Body of pancreas (tissue), 2 donors: ENCODE results near the gene GSTP1.

DNA sequence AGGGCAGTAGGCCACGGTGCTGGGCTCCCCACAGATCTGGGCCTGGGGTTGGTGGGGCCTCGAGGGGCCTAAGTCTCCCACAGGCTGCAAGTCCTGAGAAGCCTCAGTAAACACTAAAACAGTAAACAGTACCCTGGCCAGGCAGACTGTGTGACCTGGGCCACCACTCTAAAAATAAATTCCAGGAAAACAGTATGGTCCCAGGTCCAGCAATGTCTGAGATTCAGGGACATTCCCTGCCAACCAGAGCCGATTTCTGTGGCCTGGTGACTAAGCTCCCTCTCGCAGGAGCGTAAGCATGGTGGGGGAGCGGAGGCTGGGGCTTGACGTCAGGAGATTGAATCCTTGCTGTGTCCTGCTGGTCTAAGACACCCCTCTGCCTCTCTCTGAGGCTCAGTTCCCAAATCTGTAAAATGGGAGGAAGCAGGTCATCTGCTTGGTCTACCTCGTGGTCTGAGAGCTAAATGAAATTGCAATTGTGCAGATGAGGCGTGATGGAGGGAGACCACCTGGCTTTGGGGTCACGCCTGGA, 2.1 kb upstream of the RHOD start:
- PRO-cap, result no peak
- RAMPAGE, long total RNA, 2 experiments, result no peak in any of the 2 experiments

- PRO-cap, result no peak
- RAMPAGE, long total RNA, 2 experiments, result no peak in any of the 2 experiments
Measured at GRCh38 chr11:67056951-67058147, 702 bp downstream of the RHOD start.

- PRO-cap, result no peak
- RAMPAGE, long total RNA, 2 experiments, result no peak in any of the 2 experiments
Measured at GRCh38 chr11:67082163-67082547, 25.5 kb downstream of the RHOD start.

GRCh38 chr11:67253283-67253684, 13.0 kb upstream of the GRK2 start:
- PRO-cap, result no peak
- RAMPAGE, long total RNA, 2 experiments, result no peak in any of the 2 experiments

- PRO-cap, result no peak
- RAMPAGE, long total RNA, 2 experiments, result no peak in any of the 2 experiments
Measured at GRCh38 chr11:67272458-67272881, 6.2 kb downstream of the GRK2 start.

DNA sequence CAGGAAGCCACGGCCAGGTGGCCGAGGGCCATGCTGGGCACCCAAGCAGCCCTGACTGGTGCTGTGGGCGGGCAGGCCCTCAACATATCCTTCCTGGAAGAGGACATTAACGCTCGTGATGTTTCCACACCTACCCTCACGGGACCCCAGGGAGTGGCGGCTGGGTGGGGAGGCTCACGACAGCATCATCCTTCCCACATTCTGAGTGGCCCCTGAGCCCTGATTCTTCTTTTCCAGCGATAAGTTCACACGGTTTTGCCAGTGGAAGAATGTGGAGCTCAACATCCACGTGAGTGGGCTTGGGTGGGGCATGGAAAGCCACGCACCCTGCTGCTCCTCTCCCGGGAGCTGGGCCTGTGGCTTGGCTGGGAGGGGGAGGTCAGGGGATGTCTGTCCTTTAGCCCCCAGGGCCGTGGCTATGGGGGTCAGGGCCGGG, 8.6 kb upstream of the ANKRD13D start:
- PRO-cap, result no peak
- RAMPAGE, long total RNA, 2 experiments, result no peak in any of the 2 experiments

GRCh38 chr11:67317990-67318373, 14.7 kb downstream of the SSH3 start:
- PRO-cap, result no peak
- RAMPAGE, long total RNA, 2 experiments, result no peak in any of the 2 experiments

DNA sequence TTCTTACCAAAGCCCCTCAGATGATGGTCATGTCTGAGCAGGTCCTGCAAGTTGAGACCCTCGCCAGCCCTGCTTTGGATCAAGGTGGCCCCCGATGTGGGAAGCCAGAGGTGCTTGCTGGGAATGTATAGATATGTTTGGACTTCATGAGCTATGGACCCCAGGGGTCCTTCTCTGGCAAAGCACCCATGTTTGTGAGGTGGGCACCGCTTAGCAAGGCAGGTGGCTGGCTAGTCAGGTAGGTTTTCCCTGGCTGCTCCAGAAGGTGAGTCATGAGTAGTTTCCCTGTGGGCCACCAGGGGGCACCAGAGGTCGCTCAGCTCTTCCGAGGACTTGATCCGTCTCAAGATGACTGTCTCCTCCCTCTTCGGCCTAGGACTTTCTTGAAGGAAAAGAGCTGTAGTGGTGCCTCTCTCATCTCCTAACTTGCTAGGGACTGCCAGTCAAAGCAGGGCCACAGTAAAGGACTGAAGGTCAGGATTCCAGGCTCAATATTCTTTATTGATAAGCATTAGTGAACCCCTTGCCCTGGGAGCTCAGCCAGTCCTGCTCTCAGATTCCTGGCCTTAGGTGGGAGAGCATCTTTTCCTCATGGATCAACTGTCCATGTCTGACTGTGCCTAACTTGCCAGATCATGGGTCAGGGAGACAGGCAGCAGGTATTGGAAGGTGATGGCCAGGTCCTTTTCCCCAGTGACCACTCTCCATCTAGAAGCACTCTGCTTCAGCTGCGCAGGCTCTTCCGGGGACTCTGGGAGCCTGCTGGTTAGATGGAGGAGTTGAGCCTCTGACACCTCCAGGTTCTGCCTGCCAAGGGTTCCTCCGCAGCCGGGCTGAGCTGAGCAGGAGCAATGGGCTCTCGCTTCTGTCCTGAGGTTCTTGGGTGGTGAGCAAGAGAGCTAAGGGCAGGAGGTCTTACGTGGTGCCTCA, 2.0 kb downstream of the POLD4 start:
- PRO-cap, result no peak
- RAMPAGE, long total RNA, 2 experiments, result no peak in any of the 2 experiments

- PRO-cap, result unidirectional peak, plus-strand start at chr11:67372450; bidirectional peak, plus-strand start at chr11:67372700, minus-strand start at chr11:67372704; bidirectional peak, plus-strand start at chr11:67372755, minus-strand start at chr11:67372744
- RAMPAGE, long total RNA, 2 experiments, result no peak in any of the 2 experiments
Measured at GRCh38 chr11:67372291-67372815, 1.0 kb downstream of the CLCF1 start.

DNA sequence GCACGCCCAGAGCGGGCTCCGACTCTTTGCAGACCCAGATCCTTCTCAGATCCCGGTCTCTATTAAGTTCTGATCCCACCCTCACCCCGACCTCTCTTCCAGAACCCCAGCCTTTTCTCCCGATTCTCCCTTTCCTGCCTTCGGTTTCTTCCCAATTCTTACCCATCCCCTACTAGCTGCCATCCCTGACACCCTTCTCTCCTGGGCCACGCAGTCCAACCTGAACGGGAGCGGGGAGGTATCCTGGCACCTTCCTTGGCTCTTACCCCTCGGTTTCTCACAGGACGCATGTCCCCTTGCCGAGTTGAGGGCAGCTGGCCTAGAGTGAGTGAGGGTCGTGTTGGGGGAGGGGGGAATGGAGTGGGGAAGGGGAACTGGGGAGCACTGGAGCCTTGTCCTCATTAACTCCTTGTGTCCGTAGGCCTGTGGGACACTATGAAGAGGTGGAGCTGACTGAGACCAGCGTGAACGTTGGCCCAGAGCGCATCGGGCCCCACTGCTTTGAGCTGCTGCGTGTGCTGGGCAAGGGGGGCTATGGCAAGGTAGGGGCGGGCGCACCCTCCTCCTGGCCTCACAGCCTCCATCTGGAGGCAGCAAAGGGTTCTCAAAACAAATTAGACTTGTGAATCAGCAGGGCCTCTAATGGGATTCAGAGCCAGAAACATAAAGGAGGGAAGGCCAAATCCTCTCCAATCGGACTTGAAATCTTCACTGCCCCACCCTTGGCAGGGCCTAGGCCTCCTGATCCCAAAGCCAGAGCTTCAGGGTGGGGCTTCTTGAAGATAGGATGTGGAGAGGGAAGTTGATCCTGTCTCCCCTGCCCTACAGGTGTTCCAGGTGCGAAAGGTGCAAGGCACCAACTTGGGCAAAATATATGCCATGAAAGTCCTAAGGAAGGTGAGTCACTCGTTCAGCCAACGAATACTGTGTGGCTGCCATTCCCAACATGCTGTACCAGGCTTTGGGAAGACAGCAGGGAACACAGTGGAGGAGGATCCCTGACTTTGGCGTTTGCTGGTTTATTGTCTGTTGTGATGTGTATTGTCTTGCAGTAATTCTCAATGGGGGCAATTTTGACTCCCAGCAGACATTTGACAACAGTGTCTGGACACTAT, 762 bp downstream of the RPS6KB2 start:
- PRO-cap, result no peak
- RAMPAGE, long total RNA, 2 experiments, result no peak in any of the 2 experiments

DNA sequence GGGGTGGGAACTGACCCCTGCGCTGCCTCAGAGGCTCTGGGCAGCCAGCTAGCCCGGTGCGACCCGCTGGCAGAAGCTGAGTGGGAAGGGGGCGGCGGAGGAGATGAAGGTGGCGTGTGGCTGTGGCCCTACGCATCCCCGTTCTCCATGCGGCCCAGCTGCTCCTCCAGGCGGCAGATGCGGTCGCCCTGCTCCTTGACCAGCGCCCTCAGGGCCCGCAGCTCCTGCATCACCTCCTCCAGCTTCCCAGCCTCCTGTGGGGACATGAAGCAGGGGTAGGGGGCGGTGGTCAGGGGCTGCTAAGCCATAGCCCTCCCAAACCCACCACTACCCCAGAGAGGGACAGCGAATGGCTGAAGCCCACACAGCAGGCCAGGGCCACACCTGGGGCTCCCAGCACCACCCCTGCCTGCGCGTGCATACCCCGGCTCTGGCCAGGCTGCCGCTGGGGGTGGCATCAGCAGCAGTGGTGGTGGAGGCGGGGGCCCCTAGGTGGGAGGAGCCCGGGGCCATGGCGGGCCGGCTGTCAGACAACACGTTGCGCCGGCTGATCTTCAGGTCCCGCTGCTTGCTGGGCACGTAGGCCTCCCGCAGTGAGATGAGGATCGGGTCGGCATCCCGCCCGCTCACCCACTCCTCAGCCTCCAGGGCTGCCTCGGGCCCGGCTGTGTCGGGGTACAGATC, 908 bp upstream of the PTPRCAP start:
- PRO-cap, result no peak
- RAMPAGE, long total RNA, 2 experiments, result start-site peak on the minus strand in 1 of 2 experiments, centred at position 392 of the sequence, 27 reads per replicate

DNA sequence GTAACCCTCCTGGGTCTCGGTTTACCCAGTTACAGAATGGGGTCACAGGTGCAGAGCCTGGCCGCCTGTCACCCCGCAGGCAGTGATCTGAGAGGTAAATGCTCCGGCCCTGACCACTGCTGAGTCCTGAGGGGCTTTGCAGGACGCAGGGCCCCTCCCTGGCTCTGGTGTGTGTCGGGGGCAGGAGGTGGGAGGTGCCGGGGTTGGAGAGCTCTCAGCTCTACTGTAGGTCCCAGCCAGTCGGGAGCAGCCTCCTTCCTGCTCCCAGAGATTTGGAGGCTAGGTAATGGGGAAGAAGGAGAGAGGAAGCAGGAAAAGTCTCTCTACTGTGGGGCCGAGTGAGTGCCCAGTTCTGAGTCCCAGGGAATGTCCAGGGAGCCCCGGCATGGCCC, 543 bp downstream of the CORO1B start:
- PRO-cap, result no peak
- RAMPAGE, long total RNA, 2 experiments, result no peak in any of the 2 experiments

- PRO-cap, result no peak
- RAMPAGE, long total RNA, 2 experiments, result no peak in any of the 2 experiments
Measured at GRCh38 chr11:67572645-67573272, 10.9 kb upstream of the GSTP1 start.

GRCh38 chr11:67583324-67583946, at the start of gene GSTP1:
Gene GSTP1 (plus strand): TSS chr11:67583812.
- PRO-cap, result bidirectional peak, plus-strand start at chr11:67583578, minus-strand start at chr11:67583566; bidirectional peak, plus-strand start at chr11:67583815, minus-strand start at chr11:67583757
- RAMPAGE, long total RNA, 2 experiments, result start-site peak on the plus strand in 2 of 2 experiments, at chr11:67583809-67583831 at its widest, 1,113 to 3,106 reads per replicate

- PRO-cap, result no peak
- RAMPAGE, long total RNA, 2 experiments, result no peak in any of the 2 experiments
Measured at GRCh38 chr11:67612113-67612442, 5.3 kb downstream of the NDUFV1 start.

GRCh38 chr11:67632304-67632996, 2.7 kb upstream of the NUDT8 start:
- PRO-cap, result bidirectional peak, plus-strand start at chr11:67632855, minus-strand start at chr11:67632787
- RAMPAGE, long total RNA, 2 experiments, result no peak in any of the 2 experiments

DNA sequence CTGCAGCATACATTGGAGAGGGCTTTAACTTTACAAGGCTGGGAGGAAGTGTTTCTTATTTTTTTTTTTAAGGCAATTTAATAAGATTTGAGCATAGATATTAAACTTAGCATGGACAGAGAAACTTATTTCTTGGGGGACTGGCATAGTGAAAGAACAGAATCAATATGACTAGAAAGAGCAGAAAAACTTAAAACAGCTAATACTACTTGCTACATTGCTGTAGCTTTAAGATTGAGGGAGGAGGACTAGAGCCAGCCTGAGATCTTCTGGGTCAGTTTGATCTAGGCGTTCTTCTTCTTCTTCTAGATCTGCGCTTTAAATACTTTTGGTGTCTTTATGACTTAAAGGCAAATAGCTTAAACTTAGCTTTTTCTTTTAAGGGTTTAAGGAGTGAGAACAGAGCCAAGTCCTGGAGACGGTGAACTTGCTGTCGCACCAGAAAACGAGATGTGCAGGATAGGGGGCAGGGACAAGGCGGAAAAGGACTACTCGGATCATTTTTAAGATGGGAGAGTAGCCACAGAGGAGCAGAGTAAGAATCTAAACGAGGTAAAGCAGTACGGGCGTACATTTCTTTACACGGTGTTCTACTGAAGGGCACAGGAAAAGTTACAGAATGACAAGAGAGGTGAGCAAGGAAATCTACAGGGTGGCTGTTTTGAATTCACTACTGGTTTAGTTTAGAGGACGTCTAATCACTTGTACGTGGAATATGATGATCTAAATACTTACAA, 116.7 kb downstream of the UNC93B1 start:
- PRO-cap, result no peak
- RAMPAGE, long total RNA, 2 experiments, result no peak in any of the 2 experiments

DNA sequence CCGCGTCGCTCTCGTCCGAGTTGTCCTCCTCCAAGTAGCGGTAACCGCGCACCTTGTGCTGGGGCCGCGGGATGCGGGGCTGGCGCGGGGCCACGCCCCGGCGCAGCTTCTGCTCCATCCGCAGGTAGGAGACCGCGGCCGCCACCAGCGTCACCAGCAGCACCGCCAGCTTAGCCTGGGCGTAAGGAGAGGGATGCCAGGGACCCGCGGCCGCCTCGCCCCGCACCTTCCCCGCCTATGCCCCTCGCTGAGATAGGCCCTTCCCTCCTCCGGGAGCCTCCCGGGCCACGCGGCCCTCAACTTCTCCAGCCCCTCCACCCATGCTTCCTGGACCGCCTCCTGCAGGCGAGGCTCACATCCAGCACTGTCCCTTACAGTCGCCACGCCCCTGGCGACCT, 12.2 kb downstream of the UNC93B1 start:
- PRO-cap, result no peak
- RAMPAGE, long total RNA, 2 experiments, result no peak in any of the 2 experiments

DNA sequence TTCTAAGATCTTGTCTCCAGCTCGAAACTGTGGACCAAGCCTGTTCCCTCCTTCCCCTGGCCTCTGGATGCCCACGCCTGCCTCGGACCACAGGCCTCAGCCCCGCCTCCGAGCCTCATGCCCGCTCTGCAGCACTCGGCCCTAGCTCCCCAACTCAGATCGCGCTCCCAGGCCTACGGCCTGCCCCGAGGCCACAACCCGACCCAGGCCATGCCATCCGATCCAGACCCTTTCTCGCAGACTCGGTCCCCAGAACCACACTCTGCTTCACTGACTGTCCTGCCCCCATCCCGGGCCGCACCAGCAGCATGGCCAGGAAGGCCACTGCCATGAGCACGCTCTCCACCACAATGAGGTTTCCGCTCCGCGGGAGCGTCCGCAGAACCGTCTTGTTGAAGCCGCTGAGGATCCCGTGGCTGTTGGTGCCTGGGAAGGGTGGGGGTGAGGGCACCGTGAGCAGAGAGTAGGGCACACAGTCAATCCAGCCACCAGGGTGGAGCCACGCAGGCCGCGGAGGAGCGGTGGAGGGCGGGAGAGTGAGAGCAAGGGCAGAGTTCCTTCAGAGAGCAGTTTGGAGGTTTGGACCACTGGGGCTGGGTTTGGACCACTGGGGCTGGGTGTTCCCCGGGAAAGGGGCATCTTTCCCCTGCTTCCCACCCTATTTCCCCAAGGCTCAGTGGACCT, 6.4 kb downstream of the UNC93B1 start:
- PRO-cap, result no peak
- RAMPAGE, long total RNA, 2 experiments, result no peak in any of the 2 experiments

DNA sequence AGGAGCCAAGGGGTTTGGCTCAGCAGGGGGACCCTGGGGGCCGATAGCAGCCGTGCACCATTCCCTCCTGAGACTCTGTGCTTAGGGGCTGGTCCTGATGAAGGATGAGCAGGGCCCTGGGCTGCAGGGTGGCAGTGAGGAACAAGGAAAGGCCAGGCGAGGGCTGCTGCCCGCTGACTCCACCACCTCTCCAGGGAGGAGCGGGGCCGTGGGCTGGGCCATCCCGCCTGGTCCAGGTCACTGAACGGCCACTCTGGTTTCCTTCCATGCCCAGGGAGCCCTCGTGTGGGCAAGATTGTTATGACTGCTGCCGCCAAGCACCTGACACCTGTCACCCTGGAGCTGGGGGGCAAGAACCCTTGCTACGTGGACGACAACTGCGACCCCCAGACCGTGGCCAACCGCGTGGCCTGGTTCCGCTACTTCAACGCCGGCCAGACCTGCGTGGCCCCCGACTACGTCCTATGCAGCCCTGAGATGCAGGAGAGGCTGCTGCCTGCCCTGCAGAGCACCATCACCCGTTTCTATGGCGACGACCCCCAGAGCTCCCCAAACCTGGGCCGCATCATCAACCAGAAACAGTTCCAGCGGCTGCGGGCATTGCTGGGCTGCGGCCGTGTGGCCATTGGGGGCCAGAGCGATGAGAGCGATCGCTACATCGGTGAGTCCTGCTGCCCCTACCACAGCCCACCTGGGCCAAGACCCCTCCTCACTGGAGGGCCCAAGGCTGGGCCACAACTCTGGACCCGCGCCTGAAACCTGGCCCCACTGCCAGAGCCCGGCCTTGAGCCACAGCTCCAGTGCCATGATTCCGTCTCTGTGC, 9.1 kb upstream of the NDUFS8 start:
- PRO-cap, result no peak
- RAMPAGE, long total RNA, 2 experiments, result no peak in any of the 2 experiments